Skin of body (tissue), 2 donors: ENCODE data around the gene PGGT1B.

DNA sequence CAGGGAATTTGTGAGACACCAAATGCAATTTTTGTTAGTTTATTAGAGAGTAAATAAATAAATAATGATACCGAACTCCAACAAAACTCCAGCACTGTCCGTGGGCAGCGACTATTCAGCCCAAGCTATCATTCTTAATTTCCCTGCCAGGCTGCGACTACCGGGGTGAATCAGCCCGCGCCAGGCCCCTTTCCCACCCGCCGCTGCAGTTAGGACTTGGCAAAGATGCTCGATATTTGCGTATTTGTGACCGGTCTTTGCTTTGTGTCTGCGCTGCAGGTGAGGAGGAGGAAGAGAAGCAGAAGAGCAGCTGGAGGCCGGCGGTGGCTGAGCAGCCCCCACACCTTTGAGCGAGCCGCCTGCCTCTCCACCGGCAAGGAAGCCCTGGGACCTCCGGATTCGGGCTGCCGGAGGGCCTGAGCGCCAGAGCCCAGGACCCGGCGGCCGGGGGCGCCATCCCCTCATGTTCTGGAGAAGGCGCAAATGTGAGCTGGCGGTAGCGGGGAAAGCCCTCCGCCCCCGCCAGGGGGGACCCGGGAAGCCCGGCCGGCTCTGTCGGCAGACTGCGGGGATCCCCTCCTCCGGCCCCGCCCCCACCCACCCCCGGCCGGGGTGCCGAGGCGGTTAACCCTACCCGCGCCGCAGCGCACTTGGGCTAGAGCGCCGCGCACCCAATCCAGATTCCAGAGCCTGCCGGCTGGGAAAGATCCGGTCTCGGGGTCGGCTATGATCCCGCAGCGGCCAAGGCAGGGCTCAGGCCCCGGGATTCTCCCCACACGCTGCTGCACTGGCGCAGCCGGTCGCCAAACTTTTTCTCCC is 995 bp upstream of the KCNN2 start:
- RAMPAGE, long total RNA, result no peak

DNA sequence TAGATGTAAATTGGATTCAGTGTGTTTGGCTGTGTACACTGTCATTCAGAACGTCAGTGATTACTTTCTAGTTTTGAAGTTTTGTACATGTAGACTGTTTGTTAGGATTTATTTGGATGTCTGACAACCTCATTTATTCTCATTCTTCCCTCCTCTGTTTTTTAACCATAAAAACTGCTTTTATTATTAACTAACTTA is 31.4 kb downstream of the KCNN2 start:
- RAMPAGE, long total RNA, result no peak

DNA sequence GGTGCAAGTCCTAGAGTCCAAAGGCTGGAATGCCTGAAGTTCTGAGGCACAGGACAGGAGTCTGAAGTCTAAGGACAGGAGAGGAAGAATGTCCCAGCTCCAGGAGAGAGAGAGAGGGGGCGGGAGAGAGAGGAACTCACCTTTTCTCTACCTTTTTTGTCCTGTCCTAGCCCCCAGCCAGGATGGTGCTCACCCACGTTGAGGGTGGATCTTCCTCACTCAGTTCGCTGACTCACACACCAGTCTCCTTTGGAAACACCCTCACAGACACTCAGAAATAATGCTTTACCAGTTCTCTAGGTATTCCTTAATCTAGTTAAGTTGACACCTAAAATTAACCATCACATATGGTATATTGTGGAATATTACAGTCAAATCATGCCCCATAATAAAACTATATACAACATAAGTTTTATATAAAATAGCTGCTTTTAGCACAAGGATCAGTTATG is 49.7 kb downstream of the KCNN2 start:
- RAMPAGE, long total RNA, result no peak

GRCh38 chr5:114433192-114433750 is 71.4 kb downstream of the KCNN2 start:
- RAMPAGE, long total RNA, result no peak

GRCh38 chr5:115261738-115262360 is 828 bp downstream of the PGGT1B start:
- RAMPAGE, long total RNA, result no peak

DNA sequence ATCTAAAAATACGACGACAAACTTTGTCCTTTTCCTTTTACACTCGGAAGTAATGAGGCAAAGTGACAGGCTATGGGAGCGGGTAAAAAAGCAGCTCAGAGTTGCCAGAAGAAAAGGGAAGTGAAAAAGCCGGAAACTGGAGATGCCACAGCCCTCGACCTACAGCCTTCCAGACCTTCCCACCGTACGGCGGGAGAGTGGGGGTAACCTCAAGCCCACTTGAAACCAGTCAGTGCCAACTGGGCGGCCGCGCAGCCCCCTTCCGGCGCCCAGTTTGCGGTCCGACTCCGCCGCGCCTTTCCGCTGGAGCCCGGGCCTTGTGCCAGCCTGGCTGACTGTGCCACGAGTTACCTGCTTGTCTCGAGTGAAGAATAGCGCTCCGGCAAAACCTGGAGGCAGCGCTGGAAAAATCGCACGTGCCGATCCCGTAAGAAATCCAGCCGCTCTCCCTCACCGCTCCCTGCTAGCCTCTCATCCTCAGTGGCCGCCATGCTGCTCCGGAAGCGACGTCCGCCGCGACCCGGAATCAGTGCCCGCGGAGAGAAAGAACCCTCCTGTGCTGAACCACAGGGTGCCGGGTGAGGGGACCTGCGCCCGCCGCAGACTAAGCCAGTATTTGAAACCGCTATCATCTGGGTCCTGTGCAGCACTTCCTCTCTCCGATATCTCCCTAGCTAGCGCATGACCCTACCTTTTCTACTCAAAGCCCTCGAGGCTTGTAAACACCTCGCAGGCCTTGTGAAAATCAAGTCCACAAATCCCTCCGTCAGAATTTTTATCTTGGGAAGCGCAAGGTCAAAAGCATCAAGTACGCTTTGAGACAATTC is at the start of gene PGGT1B:
Gene PGGT1B (minus strand): TSS at position 517 of the 827 bp plus-strand sequence.
- RAMPAGE, long total RNA, result no peak

GRCh38 chr5:115626305-115626458 is 346 bp upstream of the TMED7 start:
- RAMPAGE, long total RNA, result no peak

DNA sequence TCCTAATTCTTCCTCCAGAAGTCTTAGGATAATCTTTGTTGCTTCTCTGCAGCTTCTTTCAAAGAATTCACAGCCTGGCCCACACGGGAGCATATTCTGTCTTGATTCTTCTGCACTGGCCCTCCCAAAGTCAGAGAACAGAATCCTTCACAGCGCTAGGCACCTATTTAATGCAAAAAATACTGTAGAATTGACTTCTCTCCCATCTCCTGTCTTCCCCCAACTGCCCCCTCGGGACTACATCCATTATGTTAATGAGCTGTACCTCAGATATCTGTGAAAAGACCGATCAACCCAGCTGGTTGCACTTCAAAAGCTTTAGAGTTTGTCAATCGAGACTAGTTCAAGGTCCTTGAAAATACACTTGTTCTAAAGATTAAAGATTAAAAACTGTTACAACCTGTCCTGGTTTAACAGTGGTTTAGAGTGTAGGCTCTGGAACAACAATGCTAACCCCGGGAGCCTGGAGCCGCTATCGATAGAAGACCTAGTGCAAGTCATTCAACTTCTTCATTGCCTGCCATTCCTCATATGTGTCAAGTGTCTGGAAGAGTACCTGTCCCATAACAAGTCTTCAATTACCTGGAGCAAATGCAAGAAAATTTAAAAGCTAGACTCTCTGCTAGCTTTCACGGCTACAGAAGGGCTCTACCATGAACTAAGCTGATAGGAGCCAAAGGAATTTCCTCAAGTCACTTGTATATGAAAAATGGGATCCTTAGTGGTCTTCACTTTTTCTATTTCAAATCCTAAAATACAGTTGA is 2.0 kb downstream of the CDO1 start:
- RAMPAGE, long total RNA, result no peak

- RAMPAGE, long total RNA, result no peak
Observed at GRCh38 chr5:116173863-116174366, 89.1 kb downstream of the COMMD10 start.

DNA sequence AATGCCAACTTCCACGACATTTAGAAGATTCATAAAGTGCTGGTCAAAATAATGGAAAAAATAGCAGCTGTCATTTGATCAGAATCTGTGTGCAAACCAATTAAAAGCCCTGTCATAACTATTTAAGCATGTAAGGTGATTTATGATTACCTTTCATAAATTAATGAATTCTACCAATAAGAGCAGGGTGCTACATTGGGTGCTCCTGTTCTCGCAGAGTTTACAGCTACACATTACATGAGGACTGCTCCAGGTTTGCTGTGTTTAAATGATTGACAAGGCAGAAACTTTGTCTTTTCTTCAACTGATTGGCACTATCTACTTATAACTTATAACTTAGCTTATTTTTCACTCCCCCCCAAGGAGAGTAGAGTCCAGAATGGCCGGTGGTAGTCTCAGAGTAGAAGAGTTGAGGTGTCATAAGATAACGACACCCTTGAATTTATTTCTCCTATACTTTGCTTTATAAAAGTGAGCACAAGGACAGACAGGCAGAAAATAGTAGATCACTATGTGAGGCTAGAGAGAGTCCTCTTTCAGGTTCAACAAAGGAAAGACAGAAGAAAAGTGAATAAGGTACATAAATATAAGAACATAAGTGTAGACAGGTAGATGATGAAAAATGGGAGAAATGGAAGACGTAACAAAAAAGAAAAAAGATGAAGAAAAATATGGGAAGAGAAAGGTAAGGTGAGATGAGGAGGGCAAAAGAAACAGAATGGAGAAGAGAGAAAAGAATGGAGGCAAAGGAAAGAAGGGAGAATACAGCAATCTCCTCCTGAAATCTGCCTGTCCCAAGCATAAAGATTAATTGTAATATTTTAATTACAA is 155.0 kb downstream of the COMMD10 start:
- RAMPAGE, long total RNA, result no peak

- RAMPAGE, long total RNA, result no peak
Observed at GRCh38 chr5:116361138-116361980, 213.3 kb downstream of the SEMA6A start.

DNA sequence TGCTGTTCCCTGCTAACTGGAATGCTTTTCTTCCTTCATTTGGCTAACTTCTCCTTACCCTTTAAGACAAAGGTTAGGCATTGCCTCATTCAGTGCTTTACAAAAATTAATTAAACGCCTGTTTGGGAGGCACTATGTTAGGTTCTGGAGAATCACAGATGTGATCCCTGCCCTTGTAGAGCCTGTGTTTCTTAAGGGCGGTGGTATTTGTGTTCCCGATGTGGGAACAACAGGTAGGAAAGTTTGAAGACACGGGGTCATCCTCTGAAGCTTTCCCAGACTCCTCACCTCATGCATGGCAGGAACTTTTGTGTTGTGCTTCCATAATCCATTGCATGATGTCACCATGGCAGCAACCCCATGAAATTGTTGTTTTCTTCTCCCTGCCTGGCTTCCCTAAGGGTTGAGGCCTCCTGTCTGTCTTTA is 80.3 kb downstream of the SEMA6A start:
- RAMPAGE, long total RNA, result no peak

- RAMPAGE, long total RNA, result no peak
Observed at GRCh38 chr5:116739641-116740029, 165.0 kb upstream of the SEMA6A start.

GRCh38 chr5:117532933-117533488 is 958.4 kb upstream of the SEMA6A start:
- RAMPAGE, long total RNA, result no peak

GRCh38 chr5:119299361-119300612 is 56.0 kb upstream of the TNFAIP8 start:
- RAMPAGE, long total RNA, result no peak

DNA sequence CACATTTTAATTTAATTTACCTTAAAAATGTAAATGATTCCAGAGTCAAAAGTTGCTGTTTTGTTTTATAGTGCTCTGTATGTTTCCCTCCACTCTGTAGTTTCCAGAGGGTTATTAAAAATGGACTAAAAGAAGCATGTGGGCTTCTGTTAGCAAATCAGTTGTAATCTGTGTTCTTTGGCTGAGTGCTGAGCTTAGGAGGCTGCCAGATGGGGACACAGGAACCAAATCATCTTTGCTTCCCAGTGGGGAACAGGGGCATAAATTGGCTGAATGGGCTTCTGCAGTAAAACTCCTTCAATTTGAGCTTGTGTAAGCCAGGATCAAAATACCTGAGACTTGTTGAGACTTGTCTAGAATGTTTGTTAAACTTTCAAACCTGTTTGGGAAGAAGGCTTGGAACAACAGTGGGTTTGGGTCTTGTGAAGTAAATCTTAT is 32.3 kb upstream of the TNFAIP8 start:
- RAMPAGE, long total RNA, result no peak

GRCh38 chr5:119341987-119342539 is 13.8 kb upstream of the TNFAIP8 start:
- RAMPAGE, long total RNA, result no peak

DNA sequence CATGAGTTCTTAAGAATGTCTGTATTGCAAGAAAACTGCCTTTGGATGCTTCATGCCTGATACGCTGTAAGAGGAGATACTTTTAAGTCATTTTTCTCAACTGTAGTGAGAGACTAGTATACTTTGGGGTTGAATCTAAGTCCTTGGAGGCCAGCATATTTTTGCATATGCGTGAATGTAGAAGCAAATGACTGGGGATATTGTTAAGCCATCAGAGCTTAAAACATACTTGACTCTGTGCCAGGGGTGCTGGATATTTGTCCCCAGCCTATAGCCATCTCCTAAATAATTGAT is 2.3 kb downstream of the TNFAIP8 start:
- RAMPAGE, long total RNA, result no peak

- RAMPAGE, long total RNA, result no peak
Observed at GRCh38 chr5:119428395-119428594, 24.0 kb upstream of the HSD17B4 start.

- RAMPAGE, long total RNA, result no peak
Observed at GRCh38 chr5:119511328-119511877, 59.1 kb downstream of the HSD17B4 start.